ENCODE measurements around a stretch of chr12.

- PRO-cap, 3 experiments = no peak in any of the 3 experiments
- RAMPAGE, long total RNA, 4 experiments = no peak in any of the 4 experiments
- RRBS = no CpG with 5 or more reads among the region's 1 CpG
These were observed 155.1 kb downstream of the LRIG3 start for GRCh38 chr12:58765195-58765575.

GRCh38 chr12:58877377-58877900, 42.9 kb downstream of the LRIG3 start:
- PRO-cap, 3 experiments = no peak in any of the 3 experiments
- RAMPAGE, long total RNA, 4 experiments = no peak in any of the 4 experiments
- RRBS = no CpG with 5 or more reads among the region's 15 CpGs

DNA sequence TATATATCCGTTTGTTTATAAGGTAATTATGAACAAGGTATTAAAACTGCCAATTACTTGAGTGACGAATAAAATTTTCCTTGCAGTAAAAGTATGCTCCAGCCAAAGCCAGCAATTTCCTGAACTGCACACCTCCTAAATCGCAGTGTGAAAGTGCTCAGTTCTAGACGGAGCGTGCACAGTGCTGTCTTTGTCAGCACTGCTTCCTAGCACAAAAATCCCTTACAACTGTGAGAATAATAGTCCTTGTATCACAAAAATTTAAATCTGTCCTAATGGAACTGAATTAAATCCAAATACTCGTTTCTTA, 26.3 kb downstream of the LRIG3 start:
- PRO-cap, 3 experiments = no peak in any of the 3 experiments
- RAMPAGE, long total RNA, 4 experiments = no peak in any of the 4 experiments
- RRBS = no CpG with 5 or more reads among the region's 6 CpGs

- PRO-cap, 3 experiments = no peak in any of the 3 experiments
- RAMPAGE, long total RNA, 4 experiments = no peak in any of the 4 experiments
- RRBS = no CpG with 5 or more reads among the region's 5 CpGs
These were observed 159.1 kb upstream of the LRIG3 start for GRCh38 chr12:59079422-59079872.

GRCh38 chr12:59615661-59616146, 19.9 kb downstream of the SLC16A7 start:
- PRO-cap, 3 experiments = no peak in any of the 3 experiments
- RAMPAGE, long total RNA, 4 experiments = no peak in any of the 4 experiments

- PRO-cap, 3 experiments = peak in 2 of 3 experiments; most common plus-strand start chr12:59737110 (in 2)
- RAMPAGE, long total RNA, 4 experiments = no peak in any of the 4 experiments
- RRBS = no CpG with 5 or more reads among the region's 1 CpG
These were observed 141.0 kb downstream of the SLC16A7 start for GRCh38 chr12:59736917-59737219.

DNA sequence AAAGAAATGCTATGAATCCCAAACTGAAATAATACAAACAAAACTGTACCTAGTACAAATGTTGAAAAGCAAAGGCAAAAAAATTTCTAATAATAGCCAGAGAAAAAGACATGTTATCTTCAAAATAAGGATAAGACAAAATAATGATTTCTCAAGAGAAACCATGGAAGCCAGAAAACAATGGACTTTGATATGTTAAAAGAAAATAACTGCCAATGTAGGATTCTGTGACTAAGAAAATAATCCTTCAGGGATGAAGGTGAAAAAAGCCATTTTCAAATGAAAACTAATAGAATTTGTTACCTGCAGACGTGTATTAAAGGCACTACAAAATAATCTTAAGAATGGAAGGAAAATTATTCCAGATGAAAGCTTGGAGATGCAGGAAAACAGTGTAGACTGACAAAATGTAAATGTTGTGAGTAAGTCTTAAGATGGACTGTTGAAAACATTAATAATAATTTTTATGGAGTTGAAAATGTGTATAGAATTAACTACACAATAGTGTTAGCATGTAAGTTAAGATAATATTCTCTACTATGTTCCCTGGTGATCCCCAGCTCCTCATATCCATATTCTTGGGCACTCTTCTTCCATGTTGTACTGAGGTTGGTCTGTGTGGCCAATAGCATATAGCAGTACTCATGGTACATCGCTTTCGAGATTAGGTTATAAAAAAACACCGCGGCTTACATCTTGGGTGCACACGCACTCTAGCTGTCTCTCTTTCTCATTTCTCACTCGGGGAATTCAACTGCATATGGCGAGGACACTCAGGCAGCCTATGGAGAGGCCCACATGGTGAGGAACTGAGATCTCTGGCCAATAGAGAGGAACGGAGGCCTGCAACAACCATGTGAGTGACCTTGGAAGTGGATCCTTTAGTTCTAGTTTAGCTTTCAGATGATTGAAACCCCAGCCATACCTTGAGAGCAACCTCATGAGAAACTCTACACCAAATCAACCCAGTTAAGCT, 45.3 kb downstream of the USP15 start:
- PRO-cap, 3 experiments = no peak in any of the 3 experiments
- RAMPAGE, long total RNA, 4 experiments = no peak in any of the 4 experiments
- RRBS = no CpG with 5 or more reads among the region's 9 CpGs

- PRO-cap, 3 experiments = no peak in any of the 3 experiments
- RAMPAGE, long total RNA, 4 experiments = no peak in any of the 4 experiments
- RRBS = no CpG with 5 or more reads among the region's 4 CpGs
These were observed 80.2 kb downstream of the MON2 start for GRCh38 chr12:62546820-62547267.

GRCh38 chr12:62679677-62679940, 213.0 kb downstream of the MON2 start:
- PRO-cap, 3 experiments = no peak in any of the 3 experiments
- RAMPAGE, long total RNA, 4 experiments = no peak in any of the 4 experiments
- RRBS = 71% methylated on average over 1 of the region's 3 CpGs

GRCh38 chr12:64399965-64400473, 4.2 kb upstream of the XPOT start:
- PRO-cap, 3 experiments = no peak in any of the 3 experiments
- RAMPAGE, long total RNA, 4 experiments = no peak in any of the 4 experiments
- RRBS = no CpG with 5 or more reads among the region's 4 CpGs

GRCh38 chr12:64405328-64405584, 1.1 kb downstream of the XPOT start:
- PRO-cap, 3 experiments = no peak in any of the 3 experiments
- RAMPAGE, long total RNA, 4 experiments = no peak in any of the 4 experiments
- RRBS = no CpG with 5 or more reads among the region's 7 CpGs

GRCh38 chr12:64447687-64448624, 4.0 kb upstream of the TBK1 start:
- PRO-cap, 3 experiments = no peak in any of the 3 experiments
- RAMPAGE, long total RNA, 4 experiments = no peak in any of the 4 experiments
- RRBS = no CpG with 5 or more reads among the region's 9 CpGs

DNA sequence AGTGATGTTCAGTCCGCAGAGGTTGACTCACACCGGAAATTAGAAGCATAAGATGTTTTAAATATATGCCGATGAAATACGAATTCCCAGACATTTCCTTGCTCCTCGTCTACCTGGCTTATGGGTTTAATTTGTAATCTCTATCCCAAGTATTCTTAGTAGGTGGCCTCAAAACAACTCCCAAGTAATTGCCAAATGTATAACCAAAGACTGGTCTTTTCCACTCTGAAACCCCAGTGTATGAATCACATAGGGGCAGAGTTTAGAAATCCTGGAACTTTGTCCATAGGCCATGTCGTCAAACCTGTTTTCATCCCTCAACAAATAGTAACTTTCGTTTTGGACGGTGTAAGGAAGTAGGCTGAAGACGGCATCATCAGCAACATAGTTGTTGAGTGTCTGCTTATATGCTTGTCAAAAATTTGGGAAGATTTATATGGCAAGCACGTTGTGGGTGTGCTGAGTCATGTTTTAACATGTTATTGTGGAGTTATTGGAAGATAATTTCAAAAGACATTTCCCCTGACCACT, 831 bp downstream of the TBK1 start:
- PRO-cap, 3 experiments = peak in 3 of 3 experiments; most common plus-strand start position 337 of the sequence (in 2); most common minus-strand start position 242 of the sequence (in 3)
- RAMPAGE, long total RNA, 4 experiments = no peak in any of the 4 experiments
- RRBS = no CpG with 5 or more reads among the region's 10 CpGs

- PRO-cap, 3 experiments = no peak in any of the 3 experiments
- RAMPAGE, long total RNA, 4 experiments = no peak in any of the 4 experiments
- RRBS = no CpG with 5 or more reads among the region's 30 CpGs
These were observed 67.6 kb upstream of the RASSF3 start for GRCh38 chr12:64542621-64543114.

GRCh38 chr12:64669221-64670010, 59.1 kb downstream of the RASSF3 start:
- PRO-cap, 3 experiments = peak in 2 of 3 experiments; most common plus-strand start chr12:64669507 (in 1); most common minus-strand start chr12:64669678 (in 1)
- RAMPAGE, long total RNA, 4 experiments = no peak in any of the 4 experiments
- RRBS = no CpG with 5 or more reads among the region's 10 CpGs

DNA sequence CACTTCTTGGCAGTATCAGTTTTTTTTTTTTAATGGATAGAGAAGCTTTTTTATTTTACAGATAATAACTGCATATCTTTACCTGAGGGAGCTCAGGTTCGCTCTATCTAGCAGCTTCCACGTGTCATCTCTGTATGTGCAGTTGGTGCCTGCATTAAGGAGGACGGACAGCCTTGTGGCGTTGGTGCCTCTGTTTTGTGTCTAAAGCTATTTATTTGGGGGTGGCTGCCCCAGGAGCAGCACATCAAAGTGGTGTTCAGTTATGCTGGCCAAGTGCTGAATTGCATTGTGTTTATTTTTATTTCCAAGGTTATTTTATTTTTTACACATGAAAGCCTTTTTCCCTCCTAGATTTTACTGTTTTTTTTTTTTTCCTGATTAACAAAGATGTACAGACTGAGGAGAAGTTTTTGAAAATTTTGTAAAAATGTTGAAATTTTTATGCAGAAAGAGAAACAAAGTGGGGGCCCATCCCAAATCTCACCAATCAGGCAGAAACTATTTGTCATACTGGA, 59.8 kb downstream of the RASSF3 start:
- PRO-cap, 3 experiments = no peak in any of the 3 experiments
- RAMPAGE, long total RNA, 4 experiments = no peak in any of the 4 experiments
- RRBS = no CpG with 5 or more reads among the region's 4 CpGs

DNA sequence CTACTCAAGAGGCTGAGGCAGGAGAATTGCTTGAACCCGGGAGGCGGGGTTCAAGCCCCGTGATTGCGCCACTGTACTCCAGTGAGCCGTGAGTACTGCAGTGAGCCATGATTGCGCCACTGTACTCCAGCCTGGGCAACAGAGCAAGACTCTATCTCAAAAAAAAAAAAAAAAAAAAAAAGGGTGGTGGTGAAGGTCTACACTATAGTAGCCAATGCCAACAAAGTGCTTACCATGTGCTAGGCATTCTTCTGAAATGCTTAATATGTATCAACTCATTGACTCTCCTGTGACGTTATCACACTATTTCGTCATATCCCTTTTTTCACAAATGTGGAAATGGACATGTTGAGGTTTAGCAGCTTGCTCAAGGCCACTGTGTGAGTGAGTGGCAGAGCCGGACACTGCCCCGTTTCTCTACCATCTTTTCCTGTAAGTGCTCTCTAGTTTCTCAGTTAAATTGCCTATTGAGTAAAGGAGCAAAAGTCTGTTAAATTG, 59.5 kb downstream of the GNS start:
- PRO-cap, 3 experiments = peak in 1 of 3 experiments; most common plus-strand start position 376 of the sequence (in 1)
- RAMPAGE, long total RNA, 4 experiments = no peak in any of the 4 experiments
- RRBS = no CpG with 5 or more reads among the region's 10 CpGs

GRCh38 chr12:64714526-64715107, 44.6 kb downstream of the GNS start:
- PRO-cap, 3 experiments = no peak in any of the 3 experiments
- RAMPAGE, long total RNA, 4 experiments = no peak in any of the 4 experiments
- RRBS = no CpG with 5 or more reads among the region's 6 CpGs

DNA sequence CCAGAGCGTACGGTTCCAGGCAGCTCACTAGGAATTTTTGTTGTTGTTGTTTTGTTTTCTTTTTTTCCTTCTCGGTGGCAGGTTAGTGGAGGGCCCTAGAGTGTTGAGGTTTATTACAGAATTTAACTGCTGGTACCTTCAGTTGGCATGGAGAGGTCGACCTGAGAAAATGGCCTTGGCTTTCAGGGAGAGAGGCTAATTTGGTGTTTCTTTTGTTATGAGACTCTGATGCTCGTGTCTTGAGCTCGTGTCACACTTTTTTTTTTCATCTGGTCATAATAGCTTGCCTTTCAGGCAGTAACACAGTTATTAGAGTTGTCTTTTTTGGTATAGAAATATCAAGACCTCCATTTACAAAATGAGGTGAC, 22.6 kb upstream of the GNS start:
- PRO-cap, 3 experiments = no peak in any of the 3 experiments
- RAMPAGE, long total RNA, 4 experiments = no peak in any of the 4 experiments
- RRBS = no CpG with 5 or more reads among the region's 6 CpGs

DNA sequence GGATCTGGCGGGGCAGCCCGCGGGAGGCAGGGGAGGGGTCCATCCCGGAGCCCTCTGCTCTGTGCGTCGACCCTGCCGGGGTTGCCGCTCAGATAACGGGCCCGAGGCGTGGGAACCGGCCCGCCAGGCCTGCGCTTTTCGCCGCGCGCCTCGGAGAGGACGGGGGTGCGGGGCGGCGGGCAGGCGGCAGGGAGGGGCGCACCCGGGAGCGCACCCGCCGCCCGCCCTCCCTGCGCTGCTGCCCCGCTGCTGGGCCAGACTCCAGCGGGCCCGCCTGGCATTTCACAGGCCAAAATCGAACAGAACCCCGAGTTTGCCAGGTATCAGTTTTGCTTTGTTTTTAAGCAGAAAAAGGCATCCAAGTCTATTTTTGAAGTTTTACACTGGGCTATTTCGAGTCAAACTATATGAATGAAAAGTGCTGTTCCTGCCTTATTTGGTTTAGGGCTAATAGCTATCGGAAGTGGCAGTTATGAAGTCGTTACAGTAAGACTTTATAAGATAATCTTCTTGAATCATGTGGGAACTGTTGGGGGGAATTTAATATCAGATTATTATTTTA, 796 bp downstream of the MSRB3 start:
- PRO-cap, 3 experiments = peak in 1 of 3 experiments; most common minus-strand start position 158 of the sequence (in 1)
- RAMPAGE, long total RNA, 4 experiments = no peak in any of the 4 experiments
- RRBS = 3% methylated on average over 19 of the region's 39 CpGs